A172 (cell line): ENCODE measurements around the genes ACTR1A and TRIM8.

- RAMPAGE, long total RNA: no peak
These were observed 65.6 kb downstream of the GBF1 start for GRCh38 chr10:102310432-102311790.

DNA sequence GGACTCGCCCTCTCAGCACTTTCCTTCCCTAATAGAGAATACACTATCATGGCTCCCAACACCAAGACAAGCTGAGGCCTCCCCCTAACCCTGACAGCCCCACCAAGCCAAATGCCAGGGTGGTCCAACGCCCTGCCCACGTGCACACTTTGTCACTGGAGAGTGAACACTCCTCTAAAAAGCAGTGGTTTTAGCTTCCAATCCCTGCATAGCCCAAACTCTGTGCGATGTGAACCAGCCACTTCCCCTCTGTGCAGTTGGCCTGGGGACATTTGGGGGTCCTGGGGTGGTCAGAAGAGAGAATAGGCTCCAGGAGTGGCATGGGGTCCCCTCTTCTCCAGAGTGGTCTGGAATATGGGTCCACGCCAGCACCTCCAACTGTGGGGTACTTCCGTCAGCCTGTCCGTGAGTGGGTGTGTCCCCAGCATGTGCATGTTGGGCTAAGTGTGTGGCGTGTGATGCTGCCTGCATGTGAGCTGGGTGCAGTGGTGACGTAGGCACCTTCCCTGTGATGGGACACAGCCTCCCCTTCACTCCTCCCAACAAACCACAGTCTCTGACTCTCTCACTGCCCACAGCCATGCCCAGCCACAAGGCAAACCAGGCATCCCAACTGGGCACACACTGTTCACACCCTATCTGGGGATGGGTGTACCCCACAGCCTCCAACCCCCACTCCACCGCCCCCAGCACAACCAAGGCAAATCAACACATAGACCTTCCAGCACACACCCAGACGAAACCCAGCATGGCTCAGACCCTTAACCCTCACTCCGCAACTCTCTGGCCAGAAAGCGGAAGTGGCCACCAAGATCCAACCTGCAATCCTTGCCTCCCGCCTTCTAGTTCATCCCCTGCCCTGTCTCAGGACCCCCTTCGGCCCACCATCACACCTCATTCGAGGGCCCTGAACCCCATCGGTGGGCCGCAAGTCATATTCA is 10.6 kb downstream of the PSD start:
- RAMPAGE, long total RNA: no peak

DNA sequence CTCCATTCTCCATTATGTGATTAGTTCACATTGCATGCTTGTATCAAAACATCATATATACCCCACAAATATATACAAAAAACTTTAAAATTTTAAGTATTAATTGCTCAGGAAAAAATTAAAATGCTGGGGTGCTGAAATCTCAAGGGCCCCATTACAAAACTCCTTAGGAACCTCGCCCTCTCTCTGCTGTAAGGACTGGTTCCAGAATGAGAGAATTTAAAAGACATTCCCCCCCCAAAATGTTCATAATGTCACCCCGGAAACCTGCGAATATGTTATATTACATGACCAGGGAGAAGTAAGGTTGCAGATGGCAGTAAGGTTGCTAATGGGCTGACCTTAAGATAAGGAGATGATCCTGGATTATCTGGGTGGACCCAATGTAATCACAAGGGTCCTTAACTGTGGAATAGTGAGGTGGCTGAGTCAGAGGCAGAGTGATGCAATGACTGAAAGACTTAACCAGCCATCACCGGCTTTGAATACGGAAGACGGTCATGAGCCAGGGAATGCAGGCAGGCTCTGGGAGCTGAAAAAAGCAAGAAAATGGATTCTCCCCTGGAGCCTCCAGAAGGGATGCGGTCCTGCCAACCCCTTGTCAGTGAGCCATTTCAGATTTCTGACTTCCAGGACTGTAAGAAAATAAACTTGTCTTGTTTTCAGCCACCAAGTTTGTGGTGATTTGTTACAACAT is 4.4 kb upstream of the C10orf95 start:
- RAMPAGE, long total RNA: no peak

DNA sequence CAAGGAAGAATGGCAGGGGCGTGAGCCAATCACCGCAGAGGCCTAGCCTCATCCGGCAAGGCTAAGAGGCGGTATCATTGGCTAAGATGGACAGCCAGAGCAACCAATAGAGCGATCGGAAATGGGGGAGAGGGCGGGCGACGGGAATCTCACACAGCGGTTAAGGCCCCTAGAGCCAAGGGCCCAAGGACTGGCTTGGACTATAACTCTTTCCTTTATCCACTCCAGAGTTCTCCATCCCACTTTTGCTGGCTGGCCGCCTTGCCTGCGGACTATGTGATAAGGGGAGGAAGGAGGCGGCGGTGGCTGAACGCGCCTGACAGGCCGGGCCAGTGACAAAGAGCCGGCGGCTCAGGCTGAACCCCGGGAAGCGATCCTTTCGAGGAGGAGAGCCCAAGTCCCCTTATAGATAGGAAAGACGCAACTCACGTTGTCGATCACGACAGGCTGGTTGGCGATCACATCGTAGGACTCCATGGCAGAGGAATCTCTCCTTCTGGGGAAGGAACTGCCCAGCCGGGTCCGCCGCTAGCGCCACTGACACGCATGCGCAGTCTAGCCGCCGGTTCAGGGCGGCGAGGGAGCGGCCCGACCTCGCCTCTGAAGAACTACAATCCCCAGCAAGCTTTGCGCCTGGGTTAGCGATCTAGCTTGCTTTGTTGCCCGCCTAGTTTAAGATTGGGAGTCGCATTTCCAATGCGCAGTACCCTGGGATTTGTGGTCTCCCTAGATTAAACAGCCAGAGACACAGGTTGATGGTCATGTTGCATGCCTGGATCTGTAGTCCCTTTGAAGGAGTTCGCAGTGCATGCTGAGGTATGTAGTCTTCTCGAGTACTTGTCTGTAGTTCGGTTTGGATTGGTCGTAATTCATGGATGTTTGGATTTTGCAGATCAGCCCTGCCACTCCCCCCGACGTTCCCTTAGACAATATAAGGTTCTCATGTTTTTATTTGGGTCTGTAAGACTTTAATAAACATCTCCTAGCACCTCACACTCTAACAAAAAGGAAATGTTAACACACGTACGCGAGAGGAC is at the start of gene ACTR1A:
ACTR1A (minus strand) TSS at position 542 of the 1,037 bp plus-strand sequence.
- RAMPAGE, long total RNA: start-site peak on the minus strand centred at position 521 of the sequence, 48 bp wide, 475 and 585 reads in 2 replicates

DNA sequence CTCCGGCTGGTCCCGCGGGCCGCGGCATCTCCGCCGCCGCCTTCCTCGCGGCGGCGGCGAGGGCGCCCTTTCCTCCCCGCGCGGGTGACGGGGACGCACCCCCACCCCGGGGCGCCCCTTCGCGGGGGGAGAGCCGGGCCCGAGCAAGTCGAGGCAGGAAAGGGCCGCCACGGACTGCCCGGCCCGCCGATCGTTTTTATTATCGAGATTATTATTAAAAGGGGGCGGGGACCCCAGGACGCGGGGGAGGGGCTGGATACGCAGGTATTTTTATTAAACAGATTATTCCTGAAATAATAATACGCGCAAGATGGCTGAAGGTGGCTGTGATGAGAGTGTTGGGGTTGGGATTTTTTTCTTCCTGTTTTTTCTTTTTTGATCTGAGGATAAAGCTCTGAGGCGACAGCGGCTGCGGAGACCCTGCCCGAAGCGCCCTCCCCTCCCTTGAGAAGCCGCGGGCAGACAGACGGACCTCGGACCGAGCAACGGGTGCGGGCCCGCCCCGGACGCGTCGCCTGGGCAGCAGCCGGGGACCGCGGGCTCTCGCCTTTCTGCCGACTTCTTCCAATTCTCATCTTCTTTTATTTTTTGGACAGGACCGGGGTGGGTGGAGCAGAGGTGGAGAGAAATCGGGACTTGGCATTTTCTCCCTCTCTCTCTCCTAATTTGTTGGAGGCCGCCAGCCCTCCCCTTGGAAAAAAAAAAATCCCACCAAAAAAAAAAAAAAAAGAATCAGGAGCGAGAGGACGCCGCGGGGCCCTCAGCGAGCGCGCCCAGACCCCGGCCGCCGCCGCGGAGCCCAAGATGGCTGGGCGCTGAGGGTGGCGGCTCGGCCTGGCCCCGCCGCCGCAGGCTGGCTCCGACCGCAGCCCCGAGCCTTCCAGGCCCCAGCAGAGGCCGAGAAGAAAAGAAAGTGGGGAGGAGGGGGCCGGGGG is 1.4 kb upstream of the TRIM8 start:
- RAMPAGE, long total RNA: no peak

DNA sequence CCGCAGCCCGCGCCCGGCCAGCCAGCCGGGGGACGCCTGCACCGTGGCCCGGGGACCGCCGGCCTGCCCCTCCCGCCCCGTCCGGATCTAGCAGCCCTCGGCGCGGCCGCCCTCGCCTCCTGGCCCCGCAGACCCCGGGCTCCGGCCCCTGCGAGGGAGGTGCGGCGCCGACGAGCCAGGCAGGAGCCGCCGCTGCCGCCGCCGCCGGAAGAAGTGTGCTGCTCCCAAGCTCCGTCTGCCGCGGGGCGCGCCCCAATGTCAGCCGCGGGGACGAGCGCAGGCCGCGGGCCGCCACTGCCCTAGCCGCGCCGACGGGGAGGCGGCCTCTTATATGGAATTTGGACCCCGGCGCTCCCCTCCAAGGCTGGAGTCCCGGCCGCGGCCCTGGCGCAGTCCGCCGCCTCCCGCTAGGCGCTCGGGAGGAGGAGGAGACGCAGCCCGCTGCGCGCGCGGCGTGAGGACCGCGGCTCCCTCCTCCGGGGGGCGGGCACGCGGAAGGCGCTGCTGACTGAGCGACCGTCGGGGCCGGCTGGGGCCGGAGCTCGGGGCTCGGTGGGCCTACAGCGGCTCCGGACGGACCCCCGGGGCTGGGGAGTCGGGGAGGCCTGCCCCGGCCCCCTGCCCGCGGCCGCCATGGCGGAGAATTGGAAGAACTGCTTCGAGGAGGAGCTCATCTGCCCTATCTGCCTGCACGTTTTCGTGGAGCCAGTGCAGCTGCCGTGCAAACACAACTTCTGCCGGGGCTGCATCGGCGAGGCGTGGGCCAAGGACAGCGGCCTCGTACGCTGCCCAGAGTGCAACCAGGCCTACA is at the start of gene TRIM8:
TRIM8 (plus strand) TSS at position 495 of the 811 bp plus-strand sequence.
- RAMPAGE, long total RNA: no peak

DNA sequence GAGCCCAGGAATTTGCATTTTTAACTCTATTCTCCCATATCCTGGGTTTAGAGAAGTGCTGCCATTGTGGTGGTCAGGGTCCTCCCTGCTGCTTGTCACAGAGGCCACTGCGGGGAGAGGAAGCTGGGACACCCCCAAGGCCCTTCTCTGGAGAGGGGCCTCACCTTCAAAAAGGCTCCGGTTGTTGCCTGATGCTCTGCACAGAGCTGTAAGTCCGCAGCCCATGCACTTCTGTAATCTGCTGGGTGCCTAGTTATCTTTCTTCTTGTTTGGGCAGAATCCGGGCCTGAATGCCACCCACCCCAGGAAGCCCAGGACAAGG is 14.9 kb downstream of the TRIM8 start:
- RAMPAGE, long total RNA: no peak

DNA sequence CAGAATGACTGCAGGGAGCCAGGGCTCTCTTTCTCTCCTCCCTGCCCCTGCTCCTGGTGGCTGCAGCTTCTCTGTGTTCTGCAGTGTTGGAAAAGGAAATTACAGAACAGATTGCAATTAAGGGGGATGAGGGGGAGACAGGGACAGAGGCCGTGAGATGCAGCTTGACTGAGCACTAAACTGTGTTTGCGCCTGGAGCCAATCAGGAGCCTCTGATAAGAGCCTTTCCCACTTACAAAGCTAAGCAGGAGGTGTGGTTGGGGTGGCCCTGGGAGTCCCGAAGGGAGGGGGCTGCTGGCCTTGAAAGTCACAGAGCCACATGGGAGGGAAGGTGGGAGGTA is 26.6 kb downstream of the TRIM8 start:
- RAMPAGE, long total RNA: no peak

GRCh38 chr10:102744262-102745087 is 727 bp downstream of the WBP1L start:
- RAMPAGE, long total RNA: no peak

GRCh38 chr10:102773401-102773897 is 29.7 kb downstream of the WBP1L start:
- RAMPAGE, long total RNA: no peak

- RAMPAGE, long total RNA: no peak
These were observed 3.6 kb downstream of the CNNM2 start for GRCh38 chr10:102921339-102922388.

DNA sequence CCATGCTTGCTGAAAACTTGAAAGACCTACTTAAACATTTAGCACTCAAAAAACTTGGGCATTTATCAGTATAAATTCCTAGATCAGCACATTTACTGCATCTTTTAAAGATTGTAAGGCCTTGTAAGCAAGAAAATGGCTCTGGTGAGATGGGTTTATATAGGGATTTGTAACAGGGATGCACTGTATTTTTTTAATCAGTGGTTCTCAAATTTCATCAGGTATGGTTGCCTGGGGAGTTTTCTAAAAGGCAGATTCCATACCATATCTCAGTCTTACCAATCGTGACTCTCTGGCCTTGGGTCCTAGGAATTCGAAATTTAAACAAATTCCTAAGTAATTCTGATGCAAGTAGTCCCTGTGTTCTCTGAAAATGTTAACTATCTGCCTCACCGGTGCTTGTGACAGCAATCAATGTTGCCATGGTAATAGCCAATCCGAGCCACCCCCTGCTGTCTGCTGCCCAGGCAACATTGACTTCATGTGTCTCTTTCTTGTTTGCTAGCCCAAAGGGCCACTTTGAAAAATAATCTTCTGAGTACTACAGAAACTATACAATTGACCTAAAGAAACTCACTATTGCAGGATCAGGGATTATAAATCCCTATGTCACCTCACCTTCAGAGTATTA is 11.7 kb upstream of the NT5C2 start:
- RAMPAGE, long total RNA: no peak

- RAMPAGE, long total RNA: no peak
These were observed 6.8 kb downstream of the CALHM2 start for GRCh38 chr10:103445277-103445784.

GRCh38 chr10:103551587-103552174 is 58.2 kb downstream of the NEURL1 start:
- RAMPAGE, long total RNA: no peak

DNA sequence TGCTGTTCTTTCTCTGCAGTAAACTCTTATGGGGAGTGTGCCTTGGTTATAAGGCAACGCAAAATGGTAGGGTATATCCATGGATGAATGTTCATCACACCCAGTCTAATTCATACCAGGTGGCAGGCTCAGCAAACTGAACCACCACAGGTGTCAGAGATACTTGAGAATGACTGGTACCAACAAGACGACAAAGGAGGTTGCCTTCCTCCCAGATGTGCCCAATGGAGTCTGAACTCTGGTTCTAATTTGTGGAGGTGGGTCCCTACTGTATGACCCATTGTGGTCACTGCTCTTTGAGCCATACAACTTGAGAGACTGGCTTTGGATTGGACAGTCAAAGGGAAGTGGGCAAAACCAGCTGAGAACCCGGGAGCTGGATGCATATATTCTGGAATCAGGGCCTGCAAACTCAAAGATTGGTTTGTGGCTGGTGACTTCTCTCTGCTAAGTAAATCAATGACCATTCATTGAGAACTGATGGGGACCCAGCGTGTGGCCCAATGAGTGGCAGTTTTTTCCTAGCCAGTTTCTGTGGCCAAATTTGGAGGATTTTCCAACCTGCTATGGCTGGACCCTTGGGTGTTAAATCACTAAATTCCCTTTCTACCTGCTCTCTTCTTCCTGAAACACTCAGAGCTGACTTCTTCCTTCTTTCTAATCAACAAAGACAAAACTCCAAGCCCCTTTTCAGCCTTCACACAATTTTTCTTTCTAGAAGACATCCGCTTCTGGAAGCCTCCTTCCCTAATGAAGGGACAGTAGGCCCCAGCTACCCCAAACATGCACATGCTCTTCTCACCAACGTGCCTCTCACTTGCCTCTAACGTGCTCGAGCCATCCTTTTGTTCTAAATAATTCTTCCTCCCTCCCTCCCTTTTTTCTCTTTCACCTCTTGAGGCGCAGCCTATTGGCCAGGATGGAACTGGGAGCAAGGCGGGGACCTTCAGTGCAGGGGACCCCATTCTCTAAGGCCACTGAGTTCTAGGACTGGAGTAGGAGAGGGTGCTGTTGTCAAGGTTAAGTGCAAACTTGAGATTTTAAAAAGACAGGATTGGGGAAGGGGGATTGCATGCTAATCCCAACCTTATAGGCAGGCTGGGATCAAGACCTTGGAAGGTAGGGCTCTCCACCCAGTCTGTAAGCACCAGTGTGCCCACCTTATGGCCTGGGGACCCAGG is 101.6 kb downstream of the NEURL1 start:
- RAMPAGE, long total RNA: no peak

DNA sequence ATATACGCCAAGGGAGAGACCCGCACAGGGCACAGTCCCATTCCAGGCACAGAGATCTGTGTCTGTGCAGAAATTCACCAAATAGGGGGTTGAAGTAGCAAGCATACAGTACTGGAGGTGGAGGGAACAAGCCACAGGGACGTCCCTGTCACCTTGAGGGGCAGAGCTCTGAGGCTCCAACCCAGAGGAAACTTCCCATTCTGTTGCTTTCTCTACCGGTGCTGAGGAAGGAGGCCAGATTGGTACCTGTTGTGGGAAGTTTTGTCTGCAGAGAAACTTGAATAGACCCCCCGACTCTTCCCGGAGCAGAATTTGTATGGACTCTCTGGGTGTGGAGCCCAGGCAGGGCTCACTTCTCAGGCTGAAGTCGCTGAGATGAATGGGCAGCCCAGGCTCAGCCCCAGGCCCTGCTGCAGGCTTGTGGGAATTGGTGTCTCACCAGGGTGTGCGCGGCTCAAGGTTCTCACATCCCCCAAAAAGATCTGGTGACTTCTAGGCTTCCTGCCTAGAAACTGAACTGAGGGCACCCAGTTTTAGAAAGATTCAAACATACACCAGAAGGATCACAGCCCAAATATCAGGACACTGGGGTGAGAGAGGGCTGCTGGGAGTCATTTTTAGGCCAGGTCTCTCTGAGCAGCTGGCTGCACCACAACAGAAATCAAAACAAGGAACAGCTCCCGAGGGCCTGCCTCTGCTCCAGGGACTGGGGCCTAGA is 103.5 kb downstream of the NEURL1 start:
- RAMPAGE, long total RNA: no peak

- RAMPAGE, long total RNA: no peak
These were observed 105.0 kb downstream of the NEURL1 start for GRCh38 chr10:103598062-103599291.

DNA sequence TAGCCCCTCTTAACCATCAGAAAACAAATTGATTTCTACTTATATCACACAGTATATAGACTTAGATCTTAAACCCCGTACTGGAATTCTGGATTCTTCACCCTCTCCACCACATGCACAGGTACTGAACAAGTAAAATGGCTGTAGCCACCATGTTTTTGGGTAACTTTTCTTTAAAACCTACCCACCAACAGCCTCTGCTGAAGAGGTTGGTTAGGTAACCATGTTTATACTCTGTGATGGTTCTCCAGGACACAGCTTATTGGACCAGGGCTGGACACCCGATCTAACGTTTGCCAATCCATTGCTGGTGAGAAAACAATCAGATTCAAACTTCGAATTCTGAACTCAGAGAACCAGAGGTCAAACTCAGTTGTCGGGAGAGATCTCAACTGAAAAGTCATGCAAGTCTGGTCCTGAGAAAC is 162.5 kb downstream of the NEURL1 start:
- RAMPAGE, long total RNA: no peak

GRCh38 chr10:103759004-103759969 is 96.1 kb downstream of the SH3PXD2A start:
- RAMPAGE, long total RNA: no peak

GRCh38 chr10:103784878-103785346 is 70.5 kb downstream of the SH3PXD2A start:
- RAMPAGE, long total RNA: no peak